Mammary epithelial cell (primary cell): Measurements from ENCODE around the gene TRIP4.

DNA sequence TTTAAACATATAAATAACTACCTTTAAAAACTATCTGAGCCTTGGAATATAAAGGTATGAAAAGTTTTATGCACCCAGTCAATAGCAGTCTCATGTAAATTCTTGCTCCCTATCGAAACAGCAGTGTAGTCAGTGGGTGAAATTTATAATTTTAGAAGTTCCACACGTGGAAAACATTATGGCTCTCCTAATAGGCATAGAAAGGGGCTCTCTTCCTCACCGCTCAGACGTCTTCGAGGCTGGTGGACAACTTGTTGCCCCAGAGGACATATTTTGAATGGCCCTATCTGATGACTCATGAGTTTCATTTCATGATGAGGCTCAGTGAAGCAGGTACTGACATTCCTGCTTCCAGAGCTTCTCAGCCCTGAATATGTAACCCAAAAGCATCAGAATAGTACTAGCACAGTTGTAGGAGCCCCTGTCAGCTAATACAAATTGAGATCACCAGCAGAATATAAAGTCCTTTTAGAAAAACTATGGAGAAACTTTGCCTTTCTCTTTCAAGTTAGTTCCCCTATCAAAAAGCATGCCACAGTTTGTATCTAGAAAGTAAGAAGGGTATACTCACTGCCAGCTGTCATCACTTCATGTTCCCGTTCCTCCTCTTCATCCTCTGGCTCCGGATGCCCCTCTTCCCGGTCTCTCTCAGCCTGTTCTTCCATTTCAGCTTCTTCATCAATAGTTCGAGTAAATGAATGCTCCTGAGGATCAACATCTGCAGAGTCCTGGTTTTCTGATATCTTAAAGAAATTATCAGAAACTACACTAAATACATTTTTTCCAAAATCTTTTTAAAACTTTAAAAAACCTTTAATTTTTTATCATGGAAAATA, 117.8 kb downstream of the HERC1 start:
- CAGE, long polyA plus RNA: no peak
- RRBS: no CpG with 5 or more reads among the region's 9 CpGs

- CAGE, long polyA plus RNA: no peak
- RRBS: no CpG with 5 or more reads among the region's 4 CpGs
Measured at GRCh38 chr15:63800119-63800979, 33.4 kb downstream of the HERC1 start.

- CAGE, long polyA plus RNA: no peak
- RRBS: no CpG with 5 or more reads among the region's 5 CpGs
Measured at GRCh38 chr15:63831162-63831845, 2.4 kb downstream of the HERC1 start.

- CAGE, long polyA plus RNA: no peak
- RRBS: no CpG with 5 or more reads among the region's 6 CpGs
Measured at GRCh38 chr15:63927982-63929094, 94.6 kb upstream of the HERC1 start.

DNA sequence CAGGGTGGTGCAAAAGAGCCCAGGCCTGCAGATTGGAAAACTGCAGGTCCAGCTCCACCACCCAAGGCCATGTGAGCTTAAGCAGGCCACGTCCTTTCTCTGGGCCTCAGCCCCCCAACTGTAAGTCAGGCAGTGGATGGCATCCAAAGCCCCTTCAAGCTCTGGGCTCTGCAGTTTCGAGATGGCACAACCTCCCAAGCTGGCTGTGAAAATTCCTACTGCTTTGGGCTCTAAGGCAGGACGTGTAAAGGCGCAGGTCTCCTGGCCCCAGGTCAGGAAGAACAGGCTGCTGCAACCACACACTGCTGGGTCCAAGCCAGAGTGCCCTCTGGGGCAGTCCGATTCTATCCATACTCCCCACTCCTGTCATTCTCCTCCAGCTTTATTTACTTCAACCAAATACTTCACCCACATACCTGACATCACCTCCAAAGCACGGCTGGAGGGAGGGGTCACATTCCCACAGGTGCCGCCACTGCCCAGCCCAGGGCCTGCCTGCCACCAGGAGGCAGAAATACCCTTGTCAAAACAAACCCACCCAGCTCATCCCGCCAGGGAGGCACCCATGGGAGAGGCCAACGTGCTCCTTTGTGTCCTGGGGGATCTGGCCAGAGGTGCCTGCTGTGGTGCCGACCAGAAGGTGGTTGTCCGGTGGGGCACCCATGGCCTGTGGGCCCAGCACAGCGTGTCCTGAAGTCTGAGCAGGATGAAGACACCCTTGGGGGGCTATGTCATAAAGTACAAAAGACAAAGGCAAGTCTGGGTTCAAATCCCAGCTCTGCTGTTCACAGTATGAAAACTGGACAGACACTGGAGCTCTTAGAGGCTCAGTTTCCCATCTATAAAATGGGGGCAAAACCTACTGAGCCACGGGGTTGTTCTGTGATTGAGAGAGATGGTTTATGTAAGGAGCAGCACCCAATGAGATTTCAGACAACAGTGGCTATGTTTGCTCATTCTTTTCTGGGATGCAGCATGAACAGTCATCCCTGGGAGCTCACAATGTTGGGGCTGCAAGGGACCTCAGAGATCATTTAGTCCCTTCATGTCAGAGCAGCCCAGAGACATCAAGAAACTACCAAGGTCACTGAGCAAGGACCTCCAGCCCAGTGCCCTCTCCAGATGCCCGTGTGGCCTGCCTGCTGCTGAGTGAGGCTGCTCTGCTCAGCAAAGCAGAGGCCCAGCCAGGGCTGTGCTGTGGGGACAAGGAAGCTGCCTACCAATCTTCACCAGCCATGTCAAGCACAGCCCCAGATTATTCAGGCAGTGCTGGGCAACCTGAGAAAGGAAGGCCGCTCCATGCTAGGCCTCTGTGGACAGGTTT, 100.2 kb downstream of the DAPK2 start:
- CAGE, long polyA plus RNA: no peak
- RRBS: no CpG with 5 or more reads among the region's 15 CpGs

GRCh38 chr15:64106231-64106587, 10.4 kb downstream of the SNX1 start:
- CAGE, long polyA plus RNA: no peak
- RRBS: no CpG with 5 or more reads among the region's 1 CpG

DNA sequence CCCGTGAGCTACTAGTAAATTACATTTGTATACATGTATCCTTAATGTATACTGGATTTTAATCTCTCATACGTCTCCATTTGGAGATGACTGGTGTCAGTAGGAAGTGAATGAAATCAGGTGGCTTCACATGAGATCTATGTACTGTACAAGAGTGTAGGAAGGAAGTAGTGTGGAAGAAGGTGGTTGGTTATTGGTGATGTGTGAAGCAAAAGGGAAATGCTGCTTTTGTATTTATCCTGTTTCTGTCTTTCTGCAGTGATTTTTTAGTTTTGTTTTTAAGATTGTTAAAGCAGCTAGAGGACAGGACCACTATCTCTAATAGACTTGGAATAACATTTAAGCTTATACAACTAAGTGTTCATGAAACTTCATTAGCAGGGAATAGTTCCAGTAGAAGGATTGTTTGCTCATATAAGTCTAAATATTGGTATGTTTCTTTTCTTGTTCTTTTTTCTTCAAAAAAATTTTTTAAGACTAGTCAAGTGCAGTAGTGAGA, 15.3 kb downstream of the SNX1 start:
- CAGE, long polyA plus RNA: no peak
- RRBS: no CpG with 5 or more reads among the region's 2 CpGs

DNA sequence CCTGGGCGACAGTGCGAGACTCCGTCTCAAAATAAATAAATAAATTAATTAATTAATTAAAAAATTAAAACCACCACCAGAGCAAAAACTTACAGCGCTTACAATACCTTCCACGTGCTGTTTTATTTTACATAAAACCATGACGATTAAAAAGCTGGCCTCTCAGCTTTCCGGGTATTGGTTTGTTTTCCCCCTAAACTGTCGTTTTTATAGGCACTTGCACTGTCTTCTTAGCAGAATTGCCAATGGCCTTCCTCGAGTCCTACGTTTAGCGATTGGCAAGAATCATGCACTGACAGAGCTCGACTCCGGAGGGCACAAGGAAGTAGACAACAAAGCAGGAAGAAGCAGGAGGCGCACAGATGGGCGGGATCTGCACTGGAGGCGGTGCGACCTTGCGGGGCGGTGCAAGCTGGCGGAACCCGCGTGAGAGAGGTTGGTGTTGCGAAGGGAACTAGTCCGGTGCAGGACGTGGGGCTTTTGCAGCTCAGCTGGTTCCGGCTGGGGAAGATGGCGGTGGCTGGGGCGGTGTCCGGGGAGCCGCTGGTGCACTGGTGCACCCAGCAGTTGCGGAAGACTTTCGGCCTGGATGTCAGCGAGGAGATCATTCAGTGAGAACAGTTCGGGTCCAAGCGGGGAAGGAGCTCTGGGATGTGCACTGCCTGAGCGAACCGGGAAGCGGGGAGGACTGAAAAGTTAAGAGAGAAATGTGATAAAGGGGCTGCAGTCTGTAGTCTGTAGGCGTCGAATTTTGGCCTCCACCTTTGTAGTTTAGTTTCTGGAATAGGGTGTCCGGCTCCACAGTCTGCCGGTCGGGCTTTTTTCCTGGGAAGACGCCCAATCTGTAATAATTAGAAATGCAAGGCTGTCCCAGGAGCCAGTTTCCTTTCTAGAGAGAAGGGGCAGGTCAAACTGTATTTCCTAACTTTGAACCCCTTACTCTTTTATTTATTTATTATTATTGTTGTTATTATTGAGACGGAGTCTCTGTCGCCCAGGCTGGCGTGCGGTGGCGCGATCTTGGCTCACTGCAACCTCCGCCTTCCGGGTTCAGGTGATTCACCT, at the start of gene TRIP4:
TRIP4 (plus strand) TSS at position 483 of the 1,065 bp plus-strand sequence.
- CAGE, long polyA plus RNA: no peak
- RRBS: 0% methylated on average over 4 of the region's 52 CpGs

- CAGE, long polyA plus RNA: no peak
- RRBS: no CpG with 5 or more reads among the region's 7 CpGs
Measured at GRCh38 chr15:64409473-64409826, 21.8 kb downstream of the TRIP4 start.

DNA sequence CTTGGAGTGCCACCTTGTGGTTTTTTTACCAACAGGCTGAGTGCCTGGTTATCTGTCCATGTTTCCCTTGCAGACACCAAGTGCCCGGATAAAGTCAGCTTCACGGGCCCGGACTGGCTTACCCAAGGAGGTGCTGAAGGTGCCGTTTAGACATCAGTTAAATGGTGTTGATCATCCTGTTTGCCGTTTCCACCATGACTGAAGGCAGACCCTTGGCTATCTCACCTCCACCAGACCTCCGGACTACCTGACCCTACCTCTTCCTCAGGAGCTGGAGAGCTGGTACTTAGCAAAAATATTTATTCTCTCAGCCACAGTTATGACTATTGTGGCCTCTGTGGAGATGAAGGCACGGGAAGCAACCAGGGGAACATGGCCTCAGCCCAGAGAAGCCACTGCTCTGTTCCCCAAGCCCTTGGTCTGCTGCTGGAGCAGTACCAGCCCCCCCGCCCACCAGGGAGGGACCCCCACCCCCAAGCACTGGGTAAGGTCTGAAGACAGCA, 93.7 kb downstream of the RBPMS2 start:
- CAGE, long polyA plus RNA: no peak
- RRBS: no CpG with 5 or more reads among the region's 8 CpGs

- CAGE, long polyA plus RNA: no peak
- RRBS: no CpG with 5 or more reads among the region's 13 CpGs
Measured at GRCh38 chr15:64747283-64747888, 28.0 kb downstream of the RBPMS2 start.

- CAGE, long polyA plus RNA: no peak
- RRBS: no CpG with 5 or more reads among the region's 7 CpGs
Measured at GRCh38 chr15:64762670-64762990, 12.8 kb downstream of the RBPMS2 start.

- CAGE, long polyA plus RNA: no peak
- RRBS: no CpG with 5 or more reads among the region's 18 CpGs
Measured at GRCh38 chr15:64807036-64808013, 18.1 kb downstream of the PIF1 start.

DNA sequence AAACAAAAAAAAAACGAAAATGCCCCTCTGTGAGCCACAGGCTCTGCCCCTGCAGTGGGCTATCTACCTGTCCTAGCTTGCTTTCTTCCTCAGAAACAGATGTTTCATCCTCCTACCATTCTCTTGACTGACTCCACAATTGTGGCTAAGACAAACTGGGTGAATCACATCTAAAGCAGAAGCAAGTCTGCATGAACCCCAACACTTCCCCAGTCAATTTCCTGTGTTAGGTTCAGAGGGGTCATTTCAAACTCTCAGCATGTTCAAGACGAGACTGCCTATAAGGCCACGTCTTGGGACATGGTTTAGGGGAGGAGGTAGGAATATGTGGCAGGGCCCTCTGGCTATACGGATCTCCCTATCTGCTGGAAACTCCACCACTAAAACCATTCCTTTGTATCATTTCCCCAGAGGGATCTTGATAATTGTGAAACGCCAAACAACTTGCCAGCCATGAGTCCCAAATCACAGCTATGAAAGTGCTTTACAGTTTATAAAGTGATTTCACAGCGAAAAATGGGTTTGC, 28.5 kb upstream of the ANKDD1A start:
- CAGE, long polyA plus RNA: no peak
- RRBS: no CpG with 5 or more reads among the region's 6 CpGs

DNA sequence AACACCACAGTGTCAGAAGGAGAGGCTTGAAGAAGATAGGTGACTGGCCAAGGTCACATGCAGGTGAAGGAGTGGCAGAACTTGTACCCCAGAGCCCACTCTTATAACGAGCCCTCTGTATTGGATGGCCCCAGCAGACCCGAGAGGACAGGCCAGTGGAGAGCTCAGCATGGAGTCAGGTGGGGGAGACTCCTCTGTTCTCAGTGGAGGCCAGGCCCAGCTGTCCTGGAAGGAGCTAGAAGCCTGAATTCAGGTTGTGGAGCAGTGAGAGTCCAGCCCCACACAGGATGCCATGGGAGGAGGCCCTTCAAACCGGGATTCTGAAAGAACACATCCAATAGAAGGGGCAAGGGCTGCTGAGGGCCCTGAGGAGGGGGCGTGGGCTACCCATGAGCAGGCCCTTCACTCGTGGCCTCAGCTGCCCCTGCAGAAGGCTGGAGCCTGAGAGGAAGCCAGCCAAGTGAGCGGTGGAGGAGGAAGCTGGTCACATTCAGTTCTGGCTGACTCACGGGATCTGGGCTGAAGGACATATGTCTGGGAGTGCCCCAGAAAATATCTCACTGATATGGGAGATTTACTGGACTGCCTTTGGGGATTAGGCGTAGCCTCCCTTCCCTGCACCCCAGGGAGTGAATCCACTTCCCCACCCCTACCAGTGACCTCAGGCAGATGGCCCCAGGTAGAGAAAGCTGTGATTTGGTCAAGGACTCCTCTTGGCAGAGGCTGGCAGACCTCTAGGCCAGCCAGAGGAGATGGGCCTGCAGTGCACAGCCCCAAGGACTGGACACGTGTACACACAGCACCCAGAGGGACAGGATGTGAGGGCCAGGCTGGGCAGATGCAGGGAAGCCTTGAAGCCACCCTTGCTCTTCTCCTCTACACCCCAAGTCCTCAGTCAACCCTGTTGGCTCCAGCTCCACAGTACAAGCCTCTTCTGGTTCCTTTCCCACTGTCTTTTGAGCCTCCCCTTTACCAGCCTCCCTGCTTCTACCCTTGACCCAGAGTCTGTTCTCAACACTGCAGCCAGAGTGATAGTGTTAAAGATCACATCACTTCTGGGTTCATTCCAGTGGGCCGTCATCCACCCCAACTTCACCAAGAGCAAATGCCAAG, 14.3 kb upstream of the ANKDD1A start:
- CAGE, long polyA plus RNA: no peak
- RRBS: no CpG with 5 or more reads among the region's 10 CpGs

- CAGE, long polyA plus RNA: no peak
- RRBS: no CpG with 5 or more reads among the region's 2 CpGs
Measured at GRCh38 chr15:64952961-64953956, 36.5 kb downstream of the SPG21 start.

DNA sequence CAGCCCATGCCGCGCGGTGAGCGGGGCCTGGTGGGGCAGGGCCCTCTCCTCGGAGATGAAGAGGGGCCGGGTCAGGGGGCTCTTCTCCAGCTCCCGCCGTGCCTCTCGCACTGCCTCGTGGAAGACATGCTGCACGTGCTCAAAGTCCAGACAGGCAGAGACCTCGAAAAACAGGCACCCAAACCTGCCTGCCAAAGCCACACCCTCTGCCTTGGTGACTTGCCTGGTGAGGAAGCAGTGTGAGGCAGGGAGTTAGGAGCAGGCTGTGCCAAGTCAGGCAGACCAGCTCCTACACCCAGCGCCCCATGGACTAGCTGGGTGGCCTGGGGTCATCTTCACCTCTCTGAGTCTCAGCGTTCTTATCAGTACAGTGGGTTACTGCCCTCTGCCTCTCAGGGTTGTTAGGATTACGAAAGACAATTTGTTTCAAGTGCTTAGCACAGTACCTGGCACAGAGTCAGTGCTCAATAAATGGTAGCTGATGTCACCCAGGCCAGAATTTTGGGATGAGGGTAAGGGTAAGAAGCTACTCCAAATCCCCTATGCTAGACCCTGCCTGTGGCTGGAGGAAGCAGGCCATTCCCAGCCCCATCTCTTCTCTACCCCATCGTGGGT, 10.0 kb downstream of the SLC51B start:
- CAGE, long polyA plus RNA: no peak
- RRBS: no CpG with 5 or more reads among the region's 16 CpGs

- CAGE, long polyA plus RNA: no peak
- RRBS: 12% methylated on average over 4 of the region's 9 CpGs
Measured at GRCh38 chr15:65270665-65271276, 15.9 kb downstream of the PARP16 start.

DNA sequence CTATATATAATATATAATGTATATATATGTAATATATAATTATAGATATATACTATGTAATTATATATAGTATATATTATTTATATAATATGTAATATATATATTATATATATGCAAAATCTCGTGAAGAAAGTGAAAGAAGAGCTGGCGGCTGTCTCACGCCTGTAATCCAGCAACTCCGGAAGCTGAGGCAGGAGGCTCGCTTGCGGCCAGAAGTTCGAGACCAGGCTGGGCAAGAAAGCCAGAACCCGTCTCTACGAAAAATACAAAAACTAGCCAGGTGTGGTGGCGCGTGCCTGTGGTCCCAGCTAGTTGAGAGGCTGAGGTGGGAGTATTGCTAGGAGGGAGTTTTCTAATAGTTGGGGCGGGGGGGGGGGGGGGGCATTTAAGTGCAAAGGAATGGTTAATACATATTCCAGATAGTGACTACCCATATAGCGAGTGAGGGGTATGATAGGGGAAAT, 8.3 kb upstream of the PARP16 start:
- CAGE, long polyA plus RNA: no peak
- RRBS: no CpG with 5 or more reads among the region's 13 CpGs

- CAGE, long polyA plus RNA: no peak
- RRBS: no CpG with 5 or more reads among the region's 6 CpGs
Measured at GRCh38 chr15:65642680-65643282, 21.0 kb downstream of the SLC24A1 start.